Measurements from ENCODE around the gene ING1.

DNA sequence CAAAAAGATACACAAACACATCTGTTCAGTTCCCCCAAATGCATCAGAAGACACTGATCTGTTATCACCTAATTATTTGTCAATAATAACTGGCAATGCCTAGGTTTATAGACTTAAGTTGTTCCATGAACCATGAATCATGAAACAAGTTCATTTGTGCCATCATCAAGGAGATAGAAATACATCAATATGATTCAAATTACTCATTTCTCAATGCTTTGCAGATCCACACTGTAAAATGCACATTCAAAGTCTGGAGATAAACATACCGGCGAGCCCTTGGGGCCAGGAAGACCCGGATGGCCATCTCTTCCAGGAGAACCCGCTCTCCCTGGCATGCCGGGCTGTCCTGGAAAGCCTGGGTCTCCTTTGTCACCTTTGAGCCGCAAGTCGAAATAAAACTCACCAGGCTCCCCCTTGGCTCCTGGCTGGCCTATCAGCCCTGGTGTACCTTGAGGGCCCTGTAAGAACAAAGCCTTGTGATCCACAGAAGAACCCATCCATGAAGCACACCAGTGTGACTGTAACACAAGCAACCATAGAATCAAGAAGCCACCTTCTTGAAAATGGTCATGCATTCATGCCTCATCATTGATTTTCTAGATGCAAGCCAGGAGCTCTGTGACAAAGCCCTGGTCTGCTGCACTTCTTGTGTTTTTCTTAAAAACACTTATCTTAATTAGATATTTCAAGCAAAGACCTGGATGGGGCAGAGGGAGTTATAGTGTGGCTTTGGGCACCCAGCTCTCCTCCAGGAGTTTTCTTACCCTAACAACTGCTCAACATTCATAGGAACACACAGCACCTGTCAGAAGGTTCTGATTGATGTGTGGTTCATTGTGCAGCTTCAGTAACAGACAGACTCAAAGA lies 119.9 kb downstream of the COL4A1 start:
- RAMPAGE, long total RNA: no peak
- RRBS: no CpG with 5 or more reads among the region's 7 CpGs

DNA sequence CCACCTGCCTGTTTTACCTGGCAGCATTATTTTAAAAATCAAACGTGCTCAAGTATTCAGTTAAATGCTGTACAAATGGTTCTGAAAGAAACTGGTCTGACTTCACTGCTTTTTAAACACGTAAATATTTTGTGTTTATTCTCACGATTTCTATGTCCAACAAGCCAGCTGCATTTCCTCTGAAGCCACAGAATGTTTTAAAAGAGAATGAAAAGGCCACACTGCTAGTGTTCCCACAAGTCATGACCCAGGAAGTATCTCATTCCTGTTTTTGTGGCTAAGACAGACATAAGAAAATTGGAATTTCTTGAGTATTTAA lies 81.1 kb downstream of the COL4A1 start:
- RAMPAGE, long total RNA: no peak
- RRBS: no CpG with 5 or more reads among the region's 3 CpGs

GRCh38 chr13:110262365-110262958 lies 44.5 kb downstream of the COL4A1 start:
- RAMPAGE, long total RNA: no peak
- RRBS: no CpG with 5 or more reads among the region's 8 CpGs

- RAMPAGE, long total RNA: no peak
- RRBS: no CpG with 5 or more reads among the region's 10 CpGs
Observed at GRCh38 chr13:110264436-110265172, 42.4 kb downstream of the COL4A1 start.

- RAMPAGE, long total RNA: no peak
- RRBS: no CpG with 5 or more reads among the region's 3 CpGs
Observed at GRCh38 chr13:110282439-110282976, 24.4 kb downstream of the COL4A1 start.

DNA sequence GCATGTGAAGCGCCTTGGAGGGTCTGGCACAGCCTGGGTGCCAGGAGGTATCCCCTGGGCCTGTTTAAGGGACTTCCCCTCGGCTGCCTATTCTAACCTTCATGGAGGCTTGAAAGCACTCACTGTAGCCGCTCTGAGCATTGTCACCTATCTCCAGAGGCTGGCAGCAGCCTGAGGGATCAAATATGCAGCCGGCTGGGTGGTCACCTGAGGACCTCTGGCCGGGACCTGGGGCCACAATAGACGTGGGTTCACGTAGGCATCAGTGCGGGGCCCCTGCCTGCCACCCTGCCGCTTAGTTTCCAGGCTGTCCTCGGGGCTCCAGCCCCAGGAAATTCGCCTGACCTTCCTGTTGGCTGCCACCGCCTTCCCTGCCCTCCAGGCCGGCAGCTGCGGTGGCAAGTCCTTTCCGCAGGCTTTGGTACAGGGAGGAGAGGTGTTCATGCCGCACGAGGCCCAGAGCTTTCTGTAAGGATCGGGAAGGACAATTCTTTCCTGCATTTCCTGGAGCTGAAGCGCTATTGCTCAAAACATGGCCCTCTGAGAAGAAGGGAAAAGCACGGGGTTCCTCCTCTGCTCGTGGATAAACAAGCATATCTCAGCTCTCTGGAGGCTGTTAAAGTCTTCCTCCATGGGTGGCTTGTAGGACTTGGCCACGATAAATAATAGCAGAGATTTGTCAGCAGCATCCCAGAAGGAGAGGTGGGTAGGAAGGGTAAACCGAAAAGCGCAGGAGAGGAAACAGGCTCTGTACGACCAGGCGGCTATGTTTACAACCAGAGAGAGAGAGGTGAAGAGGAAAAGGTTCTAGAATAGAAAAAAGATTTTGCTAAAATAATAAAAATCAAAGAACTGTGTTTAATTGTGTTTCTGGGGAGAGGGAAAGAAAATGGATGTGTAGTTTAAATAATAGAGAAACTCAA lies 4.8 kb downstream of the COL4A2 start:
- RAMPAGE, long total RNA: no peak
- RRBS: no CpG with 5 or more reads among the region's 26 CpGs

- RAMPAGE, long total RNA: no peak
- RRBS: no CpG with 5 or more reads among the region's 7 CpGs
Observed at GRCh38 chr13:110328699-110329166, 21.6 kb downstream of the COL4A2 start.

DNA sequence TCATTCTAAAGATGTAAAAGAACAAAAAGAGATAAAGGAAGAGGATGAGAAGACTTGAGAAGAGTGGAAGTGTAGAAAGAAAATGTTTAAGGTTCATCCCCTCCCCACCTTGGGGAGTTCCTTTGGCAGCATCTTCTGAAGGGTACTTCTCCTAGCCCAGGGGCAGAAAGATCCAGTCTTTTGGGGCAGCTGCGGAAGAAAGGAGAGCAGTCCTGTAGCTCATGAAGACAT lies 33.3 kb downstream of the COL4A2 start:
- RAMPAGE, long total RNA: no peak
- RRBS: no CpG with 5 or more reads among the region's 1 CpG

DNA sequence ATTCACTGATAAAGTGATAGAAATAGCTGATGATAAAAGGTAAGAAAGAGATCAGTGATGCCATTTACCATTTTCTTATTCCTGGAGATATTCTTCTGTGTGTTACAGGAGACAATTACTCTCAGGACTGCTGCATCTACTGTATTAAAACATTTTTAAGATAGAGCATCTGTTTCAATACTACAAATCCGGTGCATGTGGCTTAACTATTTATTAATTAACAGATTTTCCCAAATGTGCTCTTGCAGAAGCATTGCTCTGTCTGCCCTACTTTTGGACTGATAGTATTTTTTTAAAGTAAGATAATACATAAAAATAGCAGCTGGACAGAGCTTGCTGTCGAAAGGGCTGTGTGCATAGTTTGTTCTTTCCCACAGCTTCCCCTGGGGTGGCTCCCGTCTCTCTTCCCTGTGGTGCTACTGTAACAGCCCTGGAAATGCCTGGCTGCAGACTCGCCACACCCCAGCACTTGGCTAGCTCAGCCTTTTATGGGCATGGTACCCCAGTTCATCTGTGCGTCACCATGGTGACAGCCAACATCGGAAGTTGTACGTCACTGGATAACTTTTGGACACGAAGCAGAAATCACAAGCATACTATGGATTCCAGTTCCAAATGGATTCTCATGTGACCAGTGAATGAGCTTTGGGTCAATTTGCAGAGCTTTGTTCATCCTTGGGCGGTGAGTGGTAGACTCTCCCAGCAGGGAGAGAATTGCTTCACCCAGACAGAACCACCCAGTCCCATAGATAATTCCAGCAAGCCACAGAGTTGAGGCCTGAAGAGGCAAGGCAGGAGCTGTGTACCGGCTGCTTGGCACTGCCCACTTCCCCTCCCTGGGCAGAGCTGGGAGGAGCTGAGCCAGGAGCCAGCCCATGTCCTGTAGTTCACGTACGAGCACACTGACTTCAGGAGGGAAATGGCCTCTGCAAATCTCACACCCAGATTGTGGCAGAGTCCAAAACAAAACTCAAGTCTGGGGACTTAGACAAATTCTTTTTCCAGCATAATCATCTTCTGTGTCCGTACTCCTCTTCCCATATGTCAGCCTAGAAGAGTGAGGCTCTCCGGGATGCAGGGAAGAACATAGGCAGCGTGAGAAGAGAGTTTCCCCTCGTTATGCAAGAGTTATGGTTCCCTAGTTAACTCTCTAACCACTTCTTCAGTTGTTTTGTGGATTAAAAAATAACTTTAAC lies 54.3 kb downstream of the COL4A2 start:
- RAMPAGE, long total RNA: no peak
- RRBS: no CpG with 5 or more reads among the region's 16 CpGs

- RAMPAGE, long total RNA: no peak
- RRBS: no CpG with 5 or more reads among the region's 9 CpGs
Observed at GRCh38 chr13:110430192-110430851, 123.2 kb downstream of the COL4A2 start.

DNA sequence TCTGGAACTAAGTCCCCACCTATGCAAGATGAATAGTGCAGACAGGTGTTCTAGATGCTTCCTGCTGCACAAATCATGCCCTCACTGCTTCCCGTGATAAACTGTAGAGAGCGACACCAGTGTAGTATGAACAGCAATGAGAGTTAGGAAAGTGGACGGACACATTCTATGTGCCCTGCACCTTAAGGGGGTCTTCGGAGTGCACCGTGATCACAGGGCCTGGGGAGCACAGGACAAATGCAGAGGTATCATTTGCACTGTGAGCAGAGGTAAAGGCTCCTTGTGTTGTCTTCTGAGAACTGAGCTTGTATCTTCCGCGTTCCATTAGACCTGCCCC lies 93.6 kb downstream of the RAB20 start:
- RAMPAGE, long total RNA: no peak
- RRBS: no CpG with 5 or more reads among the region's 7 CpGs

DNA sequence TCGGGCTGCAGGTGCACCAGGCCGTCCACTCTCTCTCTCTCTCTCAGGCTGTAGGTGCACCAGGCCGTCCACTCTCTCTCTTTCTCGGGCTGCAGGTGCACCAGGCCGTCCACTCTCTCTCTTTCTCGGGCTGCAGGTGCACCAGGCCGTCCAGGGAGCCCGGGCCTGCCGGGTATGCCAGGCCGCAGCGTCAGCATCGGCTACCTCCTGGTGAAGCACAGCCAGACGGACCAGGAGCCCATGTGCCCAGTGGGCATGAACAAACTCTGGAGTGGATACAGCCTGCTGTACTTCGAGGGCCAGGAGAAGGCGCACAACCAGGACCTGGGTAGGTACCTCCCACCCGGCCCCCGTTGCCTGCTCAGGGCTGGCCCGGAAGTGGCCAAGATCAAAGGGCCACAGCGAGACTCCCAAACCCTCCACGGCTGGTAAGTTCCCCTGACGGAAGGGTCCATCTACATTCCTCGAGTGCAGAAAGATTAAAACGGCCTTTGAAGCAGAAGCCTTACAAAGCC lies 55.2 kb downstream of the RAB20 start:
- RAMPAGE, long total RNA: no peak
- RRBS: 96% methylated on average over 6 of the region's 23 CpGs

DNA sequence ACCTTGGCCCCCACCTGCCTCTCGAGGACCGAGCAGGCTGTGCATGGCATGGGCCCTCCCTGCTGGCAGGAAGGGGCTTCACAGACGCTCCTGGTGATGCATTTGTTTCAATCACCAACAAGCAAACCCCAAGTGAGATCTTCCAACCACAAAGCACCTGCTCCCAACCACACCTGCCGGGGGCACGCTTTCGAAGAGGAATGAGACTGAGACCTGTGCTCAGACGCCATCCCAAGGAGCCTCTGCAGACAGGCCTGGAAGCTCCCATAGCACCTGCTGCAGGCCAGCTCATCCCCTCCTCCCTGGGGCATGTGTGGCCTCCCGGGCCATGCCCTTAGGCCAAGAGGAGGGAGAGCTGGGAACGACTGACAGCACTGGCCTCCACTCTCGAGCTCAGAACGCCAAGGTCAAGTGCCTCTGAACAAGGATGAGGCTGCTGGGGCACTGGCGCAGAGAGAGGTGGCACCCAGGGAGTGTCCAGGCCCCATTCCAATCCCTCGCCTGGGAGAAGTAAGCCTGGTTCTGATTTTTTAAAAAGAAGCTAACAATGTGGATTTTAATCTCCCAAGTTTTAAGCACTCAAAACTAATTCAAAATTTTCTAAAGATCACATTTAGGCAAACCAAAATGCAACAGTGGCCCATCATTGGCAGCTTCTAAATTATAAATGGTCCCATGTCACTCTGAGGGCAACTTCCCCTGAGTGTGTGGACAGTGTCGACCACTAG lies 35.5 kb downstream of the RAB20 start:
- RAMPAGE, long total RNA: no peak
- RRBS: no CpG with 5 or more reads among the region's 14 CpGs

GRCh38 chr13:110546897-110547507 lies 14.5 kb downstream of the RAB20 start:
- RAMPAGE, long total RNA: no peak
- RRBS: no CpG with 5 or more reads among the region's 22 CpGs

- RAMPAGE, long total RNA: no peak
- RRBS: no CpG with 5 or more reads among the region's 8 CpGs
Observed at GRCh38 chr13:110630827-110631179, 15.5 kb downstream of the NAXD start.

DNA sequence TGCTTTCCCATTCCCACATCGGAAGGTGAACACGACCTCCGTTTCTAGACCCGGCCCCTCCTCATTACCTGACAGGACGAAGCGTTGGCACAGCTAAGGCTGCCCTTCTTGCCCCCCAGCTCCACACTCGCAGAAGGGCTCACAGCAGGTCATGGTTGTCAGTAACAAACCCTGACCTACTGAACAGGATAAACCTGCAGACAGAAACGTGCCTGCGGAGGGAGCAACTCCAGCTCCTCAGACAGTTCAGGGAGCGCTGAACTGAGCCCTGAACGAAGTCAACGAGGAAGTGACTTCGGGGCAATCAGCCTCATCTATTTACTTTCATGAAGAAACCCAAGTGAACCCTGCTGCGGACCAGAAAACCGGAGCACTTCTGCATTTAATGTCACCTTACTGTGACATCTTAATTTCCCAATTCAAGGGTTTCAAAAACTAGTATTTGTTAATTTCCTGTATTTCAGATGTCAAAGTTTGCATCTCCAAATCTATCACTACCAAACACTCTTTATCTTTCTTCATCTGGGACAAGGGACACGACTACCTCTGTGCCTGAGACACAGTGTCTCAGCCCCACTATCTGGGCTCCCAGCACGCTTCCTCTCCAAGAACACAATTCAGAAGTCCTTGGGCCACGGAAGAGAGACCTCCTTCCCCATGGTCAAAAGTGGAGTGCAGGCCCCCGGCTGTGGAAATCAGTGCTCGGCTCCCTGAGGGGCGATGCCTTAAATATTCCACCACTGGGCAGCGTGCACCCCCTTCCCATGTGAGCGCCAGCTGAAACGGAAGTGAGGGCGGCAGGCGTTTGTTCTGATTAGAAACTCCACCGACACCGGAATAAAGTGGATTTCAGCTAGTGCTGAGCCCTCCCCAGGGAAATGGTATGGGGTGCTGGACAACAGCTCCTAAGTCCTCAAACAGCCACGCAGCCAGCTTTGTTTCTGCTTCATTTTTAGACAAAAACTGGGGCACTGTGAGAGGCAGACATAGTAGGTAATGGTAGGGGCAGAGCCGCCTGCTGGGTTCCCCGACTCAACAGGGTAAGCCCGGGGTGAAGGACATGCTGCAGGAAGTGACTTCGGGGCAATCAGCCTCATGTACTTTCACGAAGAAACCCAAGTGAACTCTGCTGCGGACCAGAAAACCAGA lies 40.1 kb downstream of the CARS2 start:
- RAMPAGE, long total RNA: no peak
- RRBS: no CpG with 5 or more reads among the region's 35 CpGs

GRCh38 chr13:110713603-110713927 lies at the start of gene ING1:
ING1 (plus strand) TSS chr13:110713700.
- RAMPAGE, long total RNA: no peak
- RRBS: 3% methylated on average over 11 of the region's 46 CpGs

DNA sequence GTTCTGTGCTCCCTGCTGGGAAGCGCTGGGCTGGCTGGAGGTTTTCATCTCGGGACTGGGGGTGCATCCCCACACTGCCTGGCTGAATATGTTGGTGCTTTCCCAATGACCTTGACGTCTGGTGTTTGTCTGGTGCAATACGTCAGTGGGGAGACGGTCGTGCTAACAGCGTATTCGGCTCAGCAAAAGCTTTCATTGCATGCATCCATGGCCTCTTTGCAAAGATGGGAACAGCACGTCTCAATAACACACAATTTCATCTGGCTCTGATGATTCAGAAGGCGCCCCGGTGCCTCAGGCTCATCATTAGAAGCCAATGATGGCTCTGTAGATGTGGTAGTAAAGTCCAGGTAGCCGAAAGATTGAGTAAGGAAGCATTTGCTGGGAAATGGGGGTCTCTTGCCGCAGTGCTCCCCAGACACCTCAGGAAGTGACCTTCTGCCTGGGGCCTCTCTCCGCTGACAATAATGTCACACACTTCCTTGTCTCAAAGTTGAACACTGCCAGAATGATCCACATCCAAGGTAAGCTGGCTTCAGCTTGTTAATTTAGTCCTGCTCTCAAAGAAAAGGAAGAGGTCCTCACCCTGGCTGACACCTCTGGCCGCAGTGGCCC lies 97.7 kb downstream of the ING1 start:
- RAMPAGE, long total RNA: no peak
- RRBS: no CpG with 5 or more reads among the region's 15 CpGs

DNA sequence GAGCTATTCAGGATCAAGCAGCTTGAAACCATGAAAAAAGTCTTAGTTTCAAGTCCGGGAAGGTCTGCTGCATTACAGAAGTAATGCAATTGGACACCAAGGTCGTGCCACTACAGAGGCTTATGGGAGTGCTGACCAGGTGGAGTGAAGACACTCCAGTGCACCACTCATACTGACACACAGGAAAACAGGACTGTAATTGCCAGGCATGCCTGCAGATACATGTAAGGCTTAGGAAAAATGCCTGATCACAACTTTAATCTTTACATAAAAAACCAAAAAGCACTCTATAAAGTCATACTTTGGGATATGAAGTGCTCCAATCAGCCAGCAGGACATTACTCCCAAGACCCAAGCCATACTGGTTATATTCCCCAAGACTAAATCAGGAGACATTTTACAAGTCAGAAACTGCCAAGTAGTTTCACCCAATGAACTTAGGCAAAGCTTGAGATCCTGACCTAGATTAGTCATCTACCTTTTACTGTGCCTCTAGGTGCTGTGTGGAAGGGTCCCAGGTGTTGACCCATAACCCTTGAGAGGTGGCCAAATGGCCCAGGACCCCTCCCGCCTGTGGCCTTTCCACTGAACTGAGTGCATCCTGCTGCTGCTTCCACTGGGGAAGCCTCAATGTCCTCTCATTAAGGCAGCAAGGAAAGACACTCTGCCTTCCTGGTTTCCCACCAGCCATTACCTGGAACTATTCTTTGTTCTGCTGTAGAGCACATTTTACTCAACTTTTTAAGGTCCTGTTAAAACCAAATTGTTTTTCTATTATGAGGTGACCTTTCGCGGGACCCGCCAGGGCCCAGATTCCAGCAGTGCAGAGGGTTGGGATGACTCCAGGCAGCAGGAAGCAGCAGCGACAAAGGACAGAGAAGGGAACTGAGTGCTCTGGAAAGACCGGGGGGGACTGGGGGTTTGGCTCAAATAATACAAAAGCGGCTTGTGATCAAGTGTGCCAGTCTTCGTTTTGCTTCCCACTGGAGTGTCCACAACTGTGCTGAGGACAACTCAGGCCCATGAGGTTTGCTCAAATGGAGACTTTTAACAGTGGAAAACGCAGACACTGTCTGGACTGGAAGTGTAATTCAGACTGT lies 27.3 kb downstream of the ANKRD10 start:
- RAMPAGE, long total RNA: no peak
- RRBS: no CpG with 5 or more reads among the region's 11 CpGs

DNA sequence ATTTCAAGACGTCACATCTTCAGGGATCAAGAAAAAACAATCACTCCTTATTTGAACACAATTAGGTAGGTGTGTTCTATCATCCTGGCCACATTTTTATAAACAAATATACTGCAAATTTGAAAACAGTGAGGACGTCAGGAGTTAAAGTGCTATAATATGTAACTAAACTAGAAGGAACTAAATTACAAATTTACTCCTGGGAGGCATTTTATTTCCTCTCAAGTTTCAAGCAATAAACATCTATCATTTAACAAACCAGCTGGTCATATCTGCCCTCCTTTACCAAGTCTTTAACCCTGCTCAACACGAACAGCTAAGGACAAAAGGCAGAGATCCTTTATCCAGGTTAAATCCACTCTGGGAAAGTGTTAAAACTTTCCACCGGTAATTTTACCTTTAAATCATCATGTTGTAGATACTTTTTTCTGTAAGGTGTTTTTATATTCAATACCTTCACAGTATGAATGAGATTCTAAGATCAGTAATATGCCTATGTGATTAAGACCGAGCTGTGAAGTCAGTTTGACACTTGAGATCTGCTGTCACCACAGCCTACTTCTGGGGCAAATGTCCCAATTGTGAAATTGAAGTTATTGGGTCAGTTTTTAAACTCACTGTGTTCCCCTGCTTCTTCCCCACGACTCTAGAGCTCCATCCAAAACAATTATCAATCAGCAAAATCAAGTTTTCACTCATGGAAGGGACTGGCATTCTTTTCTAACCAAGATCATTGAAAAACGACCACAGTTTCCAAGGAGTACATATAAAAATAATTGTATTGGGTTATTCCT lies 26.3 kb downstream of the ANKRD10 start:
- RAMPAGE, long total RNA: no peak
- RRBS: no CpG with 5 or more reads among the region's 7 CpGs